HCT116 (cell line): ENCODE results near the genes NUDT4 and SOCS2.

DNA sequence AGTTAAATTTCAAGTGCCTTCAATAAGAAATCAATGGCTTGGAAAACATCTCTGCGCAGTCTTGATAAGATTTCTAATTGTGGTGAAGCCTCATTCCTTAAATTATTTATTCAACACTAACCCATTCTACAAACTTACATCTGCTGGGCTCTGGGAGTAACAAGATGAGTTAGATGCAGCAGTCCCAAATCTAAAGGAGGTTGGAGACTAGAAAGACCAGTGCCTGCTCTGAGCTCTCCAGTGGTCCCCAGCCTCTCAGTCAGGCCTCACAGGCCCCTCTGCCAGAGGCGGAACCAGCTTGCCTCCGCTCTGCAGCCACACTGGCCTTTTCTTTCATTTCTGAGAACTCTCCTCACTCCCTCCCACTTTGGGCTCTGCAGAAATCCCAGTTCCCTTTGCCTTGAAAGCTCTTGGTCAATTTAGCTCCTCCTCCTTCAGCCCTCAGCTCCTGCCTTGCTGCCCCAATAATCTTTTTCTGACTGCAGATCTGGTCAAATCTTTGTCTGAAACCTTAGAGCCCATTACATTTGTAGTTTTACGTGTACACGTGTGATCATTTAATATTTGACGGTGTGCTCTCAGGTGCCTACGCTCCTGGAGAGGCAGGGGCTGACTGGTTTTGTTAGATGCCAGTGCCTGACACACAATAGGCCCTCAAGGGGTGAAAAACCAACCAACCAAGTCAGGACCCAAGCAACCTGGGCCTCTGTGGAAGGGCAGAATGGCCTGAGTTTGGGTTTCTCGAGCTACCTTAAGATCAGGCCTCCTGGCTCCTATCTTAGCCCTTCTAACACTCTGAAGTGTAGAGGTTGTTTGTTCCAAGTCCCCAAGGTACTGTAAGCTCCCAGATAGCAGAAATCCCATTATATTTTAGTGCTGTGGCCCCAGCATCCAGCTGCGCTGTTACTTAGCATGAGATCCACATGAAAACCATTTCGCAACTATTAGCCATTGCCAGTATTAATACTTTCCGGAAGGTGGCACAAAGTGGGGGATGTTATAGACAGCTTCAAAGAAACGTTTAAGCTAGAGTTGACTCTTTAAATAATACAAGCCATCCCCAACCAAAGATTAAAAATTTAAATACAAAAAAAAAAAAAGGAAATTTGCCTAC is 1.1 kb upstream of the NUDT4 start:
- RRBS, result no CpG with 5 or more reads among the region's 12 CpGs

- RRBS, result no CpG with 5 or more reads among the region's 70 CpGs
Observed at GRCh38 chr12:93377390-93378149, at the start of gene NUDT4. TSS of gene NUDT4 (plus strand) at chr12:93377925.

DNA sequence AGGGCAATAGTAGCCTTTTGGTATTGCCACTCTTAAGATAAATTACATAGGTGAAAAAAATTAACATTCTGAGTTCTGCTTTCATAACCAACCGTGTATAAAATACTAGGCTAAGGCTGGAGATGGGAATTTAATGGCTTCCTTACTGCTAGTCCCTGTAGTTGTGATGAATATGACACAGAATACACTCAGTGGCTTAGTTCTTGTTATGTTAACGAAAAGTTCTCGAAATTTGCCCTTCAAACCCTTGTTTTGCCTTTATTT is 1.5 kb downstream of the NUDT4 start:
- RRBS, result no CpG with 5 or more reads among the region's 3 CpGs

- RRBS, result no CpG with 5 or more reads among the region's 2 CpGs
Observed at GRCh38 chr12:93398699-93399184, 21.0 kb downstream of the NUDT4 start.

DNA sequence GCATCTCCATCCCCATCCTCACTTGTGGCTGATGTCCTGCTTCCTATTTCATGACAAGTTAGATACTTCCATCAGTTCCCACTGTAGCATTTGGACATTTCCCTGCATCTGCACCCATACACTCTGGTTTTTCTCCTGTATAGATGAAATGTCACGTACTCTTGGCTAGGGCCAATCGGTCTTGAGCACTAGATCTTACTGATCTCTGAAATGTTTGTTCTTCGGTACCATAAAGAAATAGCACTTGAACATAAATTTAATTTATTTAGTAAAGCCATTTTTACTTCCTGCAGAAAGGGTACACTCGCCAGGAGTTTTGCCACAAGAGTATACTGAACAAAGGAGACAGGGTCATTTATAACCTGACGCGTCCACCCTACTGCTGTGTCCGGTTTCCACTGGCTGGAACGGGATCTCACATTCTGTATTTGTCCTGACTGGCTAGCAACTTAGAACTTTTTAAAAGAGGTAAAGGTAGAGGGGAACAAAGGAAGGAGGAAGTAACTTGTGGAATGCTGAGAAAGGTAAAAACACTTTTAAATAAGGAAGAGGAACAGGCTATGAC is 29.4 kb downstream of the UBE2N start:
- RRBS, result no CpG with 5 or more reads among the region's 8 CpGs

DNA sequence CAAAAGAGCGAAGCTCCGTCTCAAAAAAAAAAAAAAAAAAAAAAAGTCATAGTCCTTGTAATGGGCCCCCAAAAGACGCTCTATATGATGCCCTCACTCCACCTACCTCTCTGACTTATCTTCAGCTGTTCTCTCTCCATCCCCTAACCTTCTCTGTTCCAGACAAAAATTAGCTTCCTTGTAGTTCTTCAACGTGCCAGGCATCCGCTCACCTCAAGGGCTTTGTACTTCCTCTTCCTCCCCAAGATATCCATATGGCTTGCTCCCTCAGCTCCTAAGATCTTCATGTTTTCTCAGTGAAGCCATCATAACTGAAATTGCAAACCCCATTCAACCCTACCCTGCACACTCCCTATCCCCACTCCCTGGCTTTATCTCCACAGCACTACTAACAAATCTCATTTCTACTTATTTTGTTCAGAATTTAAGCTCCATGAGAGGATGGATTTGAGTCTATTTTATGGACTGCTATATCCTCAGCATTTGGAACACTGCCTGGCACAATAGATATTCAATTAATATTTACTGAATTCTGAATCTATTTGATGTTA is 27.2 kb downstream of the UBE2N start:
- RRBS, result no CpG with 5 or more reads among the region's 5 CpGs

GRCh38 chr12:93571833-93571954 is 781 bp upstream of the SOCS2 start:
- RRBS, result no CpG with 5 or more reads among the region's 16 CpGs

DNA sequence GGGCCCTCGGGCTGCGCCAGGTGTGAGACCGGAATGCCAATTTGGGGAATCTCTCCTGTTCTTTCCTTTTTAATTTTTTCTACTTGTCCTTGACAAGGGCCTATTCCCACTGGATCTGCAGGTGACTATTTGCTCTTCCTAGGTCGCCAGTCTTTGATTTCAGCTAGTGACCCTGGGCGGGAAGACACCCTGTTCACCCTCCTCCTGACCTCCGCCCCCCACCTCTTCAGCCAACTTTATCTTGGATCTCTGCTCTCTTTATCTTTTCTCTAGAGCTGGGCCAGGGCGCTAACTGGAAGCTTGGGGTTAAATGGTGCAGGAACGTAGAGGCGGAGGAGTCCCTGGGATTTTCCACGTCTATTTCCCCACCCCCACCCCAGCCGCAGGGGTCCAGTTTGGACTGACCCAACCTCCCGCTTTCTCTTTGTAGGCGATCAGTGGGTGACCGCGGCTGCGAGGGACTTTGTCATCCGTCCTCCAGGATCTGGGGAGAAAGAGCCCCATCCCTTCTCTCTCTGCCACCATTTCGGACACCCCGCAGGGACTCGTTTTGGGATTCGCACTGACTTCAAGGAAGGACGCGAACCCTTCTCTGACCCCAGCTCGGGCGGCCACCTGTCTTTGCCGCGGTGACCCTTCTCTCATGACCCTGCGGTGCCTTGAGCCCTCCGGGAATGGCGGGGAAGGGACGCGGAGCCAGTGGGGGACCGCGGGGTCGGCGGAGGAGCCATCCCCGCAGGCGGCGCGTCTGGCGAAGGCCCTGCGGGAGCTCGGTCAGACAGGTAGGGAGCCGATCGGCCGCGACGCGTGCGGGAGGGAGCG is at the start of gene SOCS2:
Gene SOCS2 (plus strand): TSS at position 421 of the 822 bp plus-strand sequence.
- RRBS, result 19% methylated on average over 3 of the region's 51 CpGs

GRCh38 chr12:93577111-93577847 is 4.8 kb downstream of the SOCS2 start:
- RRBS, result no CpG with 5 or more reads among the region's 6 CpGs

DNA sequence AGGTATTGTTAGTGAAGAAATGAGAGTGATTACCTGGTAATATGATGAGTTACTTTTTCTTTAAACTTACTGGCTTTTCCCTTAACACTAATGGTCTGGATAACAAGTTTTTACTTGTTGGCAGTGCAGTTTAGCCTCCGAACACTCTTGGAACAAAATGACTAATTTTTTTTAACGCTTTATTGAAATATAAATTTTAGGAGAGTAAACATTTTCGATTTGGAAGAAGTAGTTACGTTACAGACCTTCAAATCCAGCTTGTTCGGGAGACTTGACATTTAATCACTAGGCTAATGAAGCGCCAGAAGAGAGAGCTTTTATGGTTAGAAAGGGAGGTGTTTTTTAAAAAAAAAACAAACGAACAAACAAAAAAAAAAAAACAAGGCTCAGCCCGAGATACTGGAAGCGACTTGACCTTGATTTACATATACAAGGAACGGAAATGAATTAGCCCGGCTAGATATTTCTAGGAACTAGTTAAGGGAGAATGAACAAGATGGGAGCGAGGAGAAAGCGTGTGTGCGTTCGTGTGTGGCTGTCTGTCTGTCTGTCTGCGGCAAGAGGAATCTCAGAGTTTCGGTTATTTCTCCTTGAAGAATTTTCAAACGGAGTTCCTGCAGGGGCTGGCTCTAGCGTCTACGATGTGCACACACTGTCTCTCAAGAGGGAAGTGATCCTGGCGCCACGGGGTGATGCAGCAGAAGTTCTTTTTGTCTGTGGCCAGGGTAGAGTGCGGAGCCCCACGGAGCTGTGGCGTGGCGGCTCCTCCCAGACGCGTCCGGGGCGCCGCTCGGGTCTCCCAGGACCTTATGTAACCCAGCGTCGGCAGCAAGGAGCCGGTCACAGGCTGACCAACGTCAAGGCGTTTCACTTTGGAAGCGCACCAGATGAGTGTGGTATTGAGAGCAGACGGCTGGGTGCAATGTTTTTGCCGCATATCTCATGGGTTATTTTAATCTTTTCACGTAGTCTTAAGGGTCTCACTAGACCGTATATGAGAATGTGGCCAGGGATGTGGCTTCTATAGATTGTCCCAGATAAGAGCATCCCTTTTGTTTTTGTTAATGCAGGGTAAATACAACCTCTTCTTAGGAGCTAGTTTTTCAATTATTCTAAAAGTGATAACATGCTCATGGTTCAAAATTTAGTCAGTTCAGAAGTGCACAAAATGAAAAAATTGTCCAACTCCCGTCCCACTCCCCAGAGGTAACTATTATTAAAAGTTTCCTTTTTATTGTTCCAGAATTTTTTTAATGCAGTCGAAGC is 18.9 kb downstream of the SOCS2 start:
- RRBS, result 2% methylated on average over 7 of the region's 44 CpGs

DNA sequence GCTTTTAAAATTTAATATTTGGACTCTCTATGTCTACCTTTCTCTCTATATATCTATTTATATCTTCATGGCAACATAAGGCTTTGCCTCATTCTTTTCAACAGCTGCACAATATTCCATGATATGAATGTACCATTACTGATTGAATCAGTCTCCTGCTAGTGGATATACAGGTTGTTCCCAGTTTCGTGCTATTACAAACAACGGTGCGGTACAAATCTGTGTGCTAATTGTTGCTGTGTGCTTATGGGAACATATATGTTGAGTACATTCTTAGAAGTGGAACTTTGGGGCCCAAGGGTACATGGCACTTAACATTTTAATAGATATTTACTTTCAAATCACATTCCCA is 19.7 kb downstream of the SOCS2 start:
- RRBS, result no CpG with 5 or more reads among the region's 3 CpGs

DNA sequence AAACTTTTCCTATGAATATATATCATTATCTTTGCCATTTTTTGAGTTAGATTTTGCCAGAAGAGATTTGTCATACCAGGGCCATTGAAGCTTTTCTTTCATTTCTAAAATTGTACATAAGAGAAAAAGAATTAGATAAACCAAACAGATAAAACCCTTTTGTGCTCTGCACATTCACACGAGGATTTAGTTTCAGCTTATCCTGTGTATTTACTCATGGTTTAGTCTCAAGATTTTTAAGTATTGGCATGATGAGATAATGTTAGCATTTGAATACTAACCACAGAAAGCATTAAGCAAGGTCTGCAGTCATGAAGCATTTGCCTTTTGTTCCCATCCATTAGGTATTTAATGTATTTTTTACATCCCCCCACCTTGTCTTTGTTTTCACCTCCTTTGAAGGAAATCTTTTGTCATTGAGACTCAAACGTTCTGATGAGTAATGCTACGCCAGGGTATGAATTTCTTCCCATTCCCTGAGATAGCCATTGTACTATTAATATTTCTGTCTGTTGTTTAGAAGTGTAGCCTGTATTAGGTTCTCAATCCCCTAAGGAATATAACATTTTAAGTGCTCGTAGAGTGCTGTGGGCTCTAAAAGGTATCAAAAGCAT is 22.1 kb downstream of the CRADD start:
- RRBS, result no CpG with 5 or more reads among the region's 4 CpGs

GRCh38 chr12:93711314-93711830 is 34.2 kb downstream of the CRADD start:
- RRBS, result no CpG with 5 or more reads among the region's 1 CpG

DNA sequence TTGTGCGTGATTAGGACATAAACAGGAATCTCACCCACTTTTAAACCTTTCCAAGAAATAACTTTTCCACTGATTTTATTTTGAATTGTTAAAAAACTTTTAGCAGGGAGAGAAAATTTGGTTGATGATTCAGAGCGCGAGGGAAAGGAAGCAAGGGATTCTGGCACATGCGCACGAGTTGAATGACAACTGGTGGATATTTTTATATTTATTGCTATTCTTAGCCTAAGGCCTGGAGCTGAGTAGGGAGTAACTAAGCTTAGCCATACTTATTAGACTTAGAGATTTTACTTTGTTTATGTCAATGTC is 101.0 kb downstream of the CRADD start:
- RRBS, result no CpG with 5 or more reads among the region's 5 CpGs

DNA sequence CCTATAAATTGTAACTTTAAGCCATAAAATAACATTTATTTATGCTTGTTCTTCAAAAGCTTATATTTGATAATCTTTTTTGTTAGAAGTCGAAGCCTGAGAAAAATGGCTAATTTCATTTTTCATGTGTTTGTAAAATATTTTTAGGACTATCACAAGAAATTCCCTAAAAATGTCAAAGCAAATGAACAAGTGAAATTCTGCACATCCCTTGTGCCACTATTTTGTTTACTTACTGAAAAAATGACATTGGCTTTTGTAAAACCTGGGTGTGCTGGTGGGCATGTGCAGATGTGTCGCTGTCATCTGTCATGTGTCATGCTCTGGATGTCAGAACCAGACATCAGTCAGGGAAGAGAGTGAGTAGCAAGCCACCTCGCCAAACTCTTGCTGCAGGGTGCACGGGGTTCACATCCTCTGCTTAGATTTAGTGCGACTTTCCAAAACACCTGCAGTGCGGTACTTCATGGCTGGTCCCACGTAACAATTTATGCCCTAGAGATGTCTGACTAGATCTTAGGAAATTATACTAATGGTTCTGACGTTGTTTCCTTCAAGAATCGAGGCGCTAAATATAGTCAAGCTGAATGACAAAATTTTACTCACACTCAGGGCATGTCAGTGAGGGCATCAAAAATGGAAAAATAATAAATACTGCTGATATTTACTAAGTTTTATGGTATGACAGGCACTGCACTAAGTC is 106.6 kb downstream of the CRADD start:
- RRBS, result no CpG with 5 or more reads among the region's 10 CpGs

DNA sequence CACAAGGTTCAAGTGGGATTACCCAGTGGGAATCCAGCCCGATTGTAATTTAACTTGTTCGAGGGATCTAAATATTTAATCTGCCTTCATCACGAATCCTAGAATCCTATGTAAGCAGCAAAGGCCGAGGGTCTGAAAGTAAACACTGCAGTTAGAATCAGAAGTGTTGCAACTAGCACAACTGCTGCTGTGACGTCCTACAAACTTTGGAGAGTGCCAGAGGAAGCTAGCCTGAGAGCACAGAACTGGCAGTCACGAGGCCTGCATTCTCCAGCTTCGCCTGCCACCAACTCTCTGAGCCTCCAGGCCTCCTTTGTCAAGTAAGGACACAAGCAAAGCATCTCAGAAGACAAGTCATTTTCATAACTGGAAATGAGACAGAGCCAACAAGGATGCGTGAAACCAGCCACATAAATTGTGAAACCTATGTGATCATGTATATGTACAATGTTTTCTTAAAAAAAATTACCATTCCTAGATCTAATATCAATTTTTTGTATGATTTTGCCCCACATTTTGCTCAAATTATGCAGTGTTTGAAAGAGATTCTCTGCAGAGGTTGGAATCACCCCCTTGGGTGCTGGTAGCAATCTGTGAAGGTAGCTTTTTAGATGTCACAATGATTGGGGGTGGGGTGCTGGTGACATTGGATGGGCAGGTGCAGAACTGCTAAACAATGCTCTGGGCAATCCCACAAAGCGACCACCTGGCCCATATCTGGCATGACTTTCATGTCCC is 137.4 kb downstream of the CRADD start:
- RRBS, result no CpG with 5 or more reads among the region's 9 CpGs

DNA sequence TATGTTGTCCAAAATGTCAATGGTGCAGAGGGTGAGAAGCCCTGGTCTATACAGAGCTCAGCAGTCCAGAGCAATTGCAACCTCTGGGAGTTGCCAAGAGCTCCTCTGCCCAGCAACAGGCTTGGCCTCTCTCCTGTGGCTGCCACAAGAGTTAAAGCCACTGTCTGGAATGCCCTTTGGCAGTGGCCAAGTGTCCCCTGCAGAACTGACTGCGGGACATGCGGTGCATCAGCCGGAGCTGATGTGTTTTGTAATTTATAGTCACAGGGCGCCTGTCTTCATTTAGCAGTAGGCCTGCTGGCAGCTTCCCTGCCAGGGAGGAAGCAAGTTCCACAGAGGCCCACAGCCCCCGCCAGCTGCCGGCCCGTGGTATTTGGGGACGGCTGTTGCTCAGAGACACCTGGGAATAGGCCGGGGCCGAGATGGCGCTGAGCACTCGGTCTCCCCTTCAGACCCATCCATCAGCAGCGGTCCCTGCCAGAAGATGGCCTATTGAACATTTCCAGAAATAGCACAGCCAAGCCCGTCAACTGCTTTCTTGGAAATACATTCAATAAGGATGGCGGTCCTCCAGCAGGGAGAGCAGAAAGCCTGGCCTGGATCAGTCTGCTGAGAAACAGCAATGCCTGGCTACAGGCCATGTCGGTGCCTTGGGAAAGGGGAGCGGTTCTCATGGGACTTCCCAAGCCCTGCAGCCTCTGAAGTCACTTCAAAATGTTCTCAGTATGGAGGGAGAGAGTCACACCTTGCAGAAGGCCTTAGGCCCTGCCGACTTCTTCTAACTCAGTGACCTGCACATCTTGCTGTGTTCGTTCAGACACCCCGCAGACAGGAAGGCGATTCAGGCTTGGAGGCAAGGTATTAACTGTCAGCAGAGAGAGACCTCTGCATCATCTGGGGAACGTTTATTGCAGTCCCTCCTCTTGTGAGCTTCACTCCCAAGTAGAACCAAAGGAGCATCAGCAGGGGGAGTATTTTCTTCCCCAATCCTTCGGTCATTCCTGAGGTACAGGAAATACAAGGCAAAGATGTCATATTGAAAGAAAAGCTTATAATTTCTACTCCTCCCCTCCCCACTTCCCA is 217.5 kb downstream of the CRADD start:
- RRBS, result 88% methylated on average over 1 of the region's 23 CpGs

DNA sequence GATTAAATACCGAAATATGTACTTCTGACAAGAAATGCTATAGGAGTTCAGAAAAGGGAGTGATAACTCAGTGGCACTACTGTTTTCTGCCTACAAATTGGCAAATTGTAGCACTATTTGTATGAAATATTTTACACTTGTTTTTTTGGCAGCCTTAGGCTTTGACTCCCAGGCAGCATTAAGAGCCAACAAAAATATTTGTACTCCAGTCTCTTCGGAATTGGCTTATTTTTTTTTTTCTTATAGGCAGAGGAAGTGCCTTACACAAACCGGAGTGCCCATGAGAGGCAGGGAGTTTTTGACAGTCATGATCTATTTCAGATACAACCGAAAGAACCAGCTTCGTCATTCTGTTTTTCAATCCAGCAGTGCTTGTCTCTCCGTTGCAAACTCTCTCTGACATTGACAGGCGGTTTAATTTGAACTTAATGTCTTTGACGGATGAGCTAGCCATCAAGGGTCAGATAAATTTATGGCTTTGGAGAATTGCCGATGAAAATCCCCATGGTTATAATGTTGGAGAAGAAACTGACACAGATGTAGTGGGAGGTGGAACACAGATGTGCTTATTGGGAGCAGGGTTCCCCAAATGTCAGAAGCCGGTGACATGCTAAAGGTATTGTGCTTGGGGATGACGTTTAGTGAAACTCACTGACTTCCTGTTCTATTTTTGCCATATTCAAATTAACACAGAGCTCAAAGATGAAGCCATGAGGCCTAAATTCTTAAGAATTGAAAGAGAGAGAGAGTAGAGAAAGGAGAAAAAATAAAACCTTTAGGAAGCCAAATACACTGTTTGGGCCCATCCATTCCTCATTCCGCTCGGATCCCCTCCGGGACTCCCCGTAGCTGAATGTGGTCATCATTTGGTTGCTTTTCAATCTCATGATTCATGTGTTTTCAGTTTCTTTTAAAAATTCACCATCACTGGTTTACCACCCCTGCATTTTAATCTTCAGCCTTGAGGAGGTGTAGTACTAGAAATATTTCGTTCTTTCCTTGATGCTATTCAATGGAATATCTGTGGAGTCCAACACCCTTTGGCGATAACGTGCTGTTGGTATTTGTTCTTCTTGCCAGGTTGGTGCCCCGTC is 59.7 kb downstream of the PLXNC1 start:
- RRBS, result no CpG with 5 or more reads among the region's 19 CpGs

DNA sequence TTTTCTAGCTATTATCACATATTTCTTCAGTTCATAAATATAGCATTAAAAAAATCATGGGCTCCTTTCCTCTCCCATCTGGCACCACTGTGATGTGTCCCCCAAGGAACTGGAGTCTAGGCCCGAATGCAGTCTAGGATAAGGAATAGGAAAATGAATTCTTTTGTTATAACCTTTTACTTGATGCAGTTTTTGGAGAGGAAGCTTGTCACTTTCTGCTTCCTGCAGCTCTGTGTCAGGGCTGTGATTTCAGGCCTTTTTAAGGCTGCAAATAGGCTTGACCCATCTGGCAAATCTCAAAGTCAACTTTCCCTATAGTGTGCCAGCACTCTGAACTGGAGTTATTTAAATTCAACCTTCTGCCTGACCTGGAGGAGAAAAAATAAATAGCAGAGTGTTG is 51.8 kb upstream of the CEP83 start:
- RRBS, result no CpG with 5 or more reads among the region's 1 CpG